ENCODE data around the gene CPA5.

DNA sequence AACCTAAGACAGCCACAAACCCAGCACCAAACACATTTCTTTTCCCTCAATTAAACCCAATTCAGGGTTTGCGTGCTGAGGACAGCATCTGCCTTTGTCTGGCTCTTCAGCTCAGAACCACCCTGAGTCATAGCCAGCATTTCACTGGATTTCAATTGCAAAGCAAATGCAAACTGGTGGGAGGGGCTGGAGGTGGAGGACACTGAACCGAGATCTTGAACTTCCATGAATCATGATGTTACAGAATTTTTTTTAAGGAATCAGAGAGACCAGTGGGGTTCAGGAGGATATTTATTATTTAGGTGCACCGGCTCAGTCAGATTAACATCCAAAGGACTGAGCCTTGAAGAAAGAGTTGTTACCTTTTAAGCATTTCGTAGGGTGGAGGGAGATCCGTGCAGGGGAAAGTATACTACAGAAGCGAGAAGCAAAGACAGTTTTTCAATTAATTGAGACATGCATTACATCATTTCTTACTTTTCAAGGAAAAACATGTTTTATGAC, 12.1 kb upstream of the TNPO3 start:
- PRO-cap, result no peak

DNA sequence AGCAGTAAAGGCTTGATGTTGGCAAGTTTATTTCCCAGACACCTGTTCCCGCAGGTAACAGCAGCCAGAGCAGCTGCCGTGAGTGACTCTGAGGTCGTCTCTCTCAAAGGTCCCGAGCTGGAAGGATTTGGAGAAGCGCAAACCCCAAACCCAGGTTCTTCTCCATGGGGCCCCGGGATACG, 490 bp upstream of the SMO start:
- PRO-cap, result no peak

- PRO-cap, result no peak
These were observed 40.3 kb downstream of the AHCYL2 start for GRCh38 chr7:129264977-129265741.

GRCh38 chr7:129367574-129368659, 66.3 kb upstream of the STRIP2 start:
- PRO-cap, result no peak

DNA sequence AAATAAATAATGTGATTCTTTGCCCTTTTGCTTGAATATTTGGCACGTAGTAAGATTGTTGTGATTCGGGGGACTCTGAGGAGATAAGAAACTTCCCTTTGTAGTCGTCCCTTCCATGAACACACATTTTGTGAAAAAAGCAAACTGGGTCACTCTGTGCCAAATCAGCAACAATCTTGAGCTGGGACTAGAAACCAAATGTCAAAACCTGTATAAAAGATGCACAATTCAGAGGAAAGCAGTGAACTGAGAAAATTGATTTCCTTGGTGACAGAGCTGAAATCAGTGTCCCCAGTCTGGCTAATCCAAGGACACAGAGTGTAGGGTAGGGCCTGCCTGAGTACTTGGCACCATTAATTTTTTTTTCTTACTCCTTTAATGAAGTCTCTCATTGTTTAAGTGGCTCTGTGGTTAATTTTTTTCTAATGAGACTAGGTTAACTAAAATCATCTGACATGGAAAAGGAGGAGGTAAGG, 59.2 kb upstream of the STRIP2 start:
- PRO-cap, result no peak

DNA sequence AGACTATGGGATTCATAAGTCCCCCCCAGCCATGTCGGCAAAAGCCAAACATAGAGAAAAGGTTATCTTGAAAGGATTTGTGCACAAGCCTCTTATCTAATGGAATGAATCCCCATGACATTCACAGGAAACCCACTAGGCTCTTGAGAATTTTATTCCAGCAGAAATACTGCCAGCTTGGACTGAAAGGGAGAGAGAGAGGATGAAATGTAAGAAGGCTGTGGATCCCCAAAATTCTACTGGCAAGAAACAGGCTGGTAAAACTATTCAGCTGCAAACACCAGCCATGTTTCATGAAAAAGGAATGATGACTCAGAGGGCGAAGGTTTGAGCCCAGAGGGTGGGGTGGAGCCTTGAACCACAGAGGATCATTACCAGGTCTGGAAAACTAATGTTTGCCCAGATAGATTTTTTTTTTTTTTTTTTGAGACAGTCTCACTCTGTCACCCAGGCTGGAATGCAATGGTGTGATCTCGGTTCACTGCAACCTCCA, 41.8 kb upstream of the NRF1 start:
- PRO-cap, result no peak

DNA sequence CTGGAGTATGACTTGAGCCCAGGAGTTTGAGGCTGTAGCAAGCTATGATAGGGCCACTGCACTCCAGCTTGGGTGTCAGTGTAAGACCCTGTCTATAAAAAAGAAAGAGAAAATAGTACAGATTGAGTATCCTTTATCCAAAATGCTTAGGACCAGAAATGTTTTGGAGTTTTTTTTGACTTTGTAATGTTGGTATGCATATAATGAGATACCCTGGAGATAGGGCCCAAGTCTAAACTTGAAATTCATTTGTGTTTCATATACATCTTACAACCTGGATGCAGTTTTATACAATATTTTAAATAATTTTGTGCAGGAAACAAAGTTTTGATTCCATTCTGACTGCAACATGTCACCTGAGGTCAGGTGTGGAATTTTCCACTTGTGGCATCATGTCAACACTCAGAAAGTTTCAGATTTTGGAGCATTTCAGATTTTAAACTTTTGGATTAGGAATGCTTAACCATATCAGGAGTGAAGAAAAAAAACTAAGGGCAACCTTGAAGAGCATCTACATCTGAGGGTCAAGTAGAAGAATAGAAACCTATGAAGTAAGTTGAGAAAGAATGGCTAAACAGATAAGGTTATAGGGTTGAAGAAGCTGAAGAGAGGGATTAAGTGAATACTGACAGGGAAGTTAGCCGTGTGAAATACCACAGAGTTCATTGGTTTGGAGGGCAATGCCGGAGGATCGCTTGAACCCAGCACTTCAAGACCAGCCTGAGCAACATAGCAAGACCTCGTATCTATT, 7.3 kb downstream of the NRF1 start:
- PRO-cap, result no peak

- PRO-cap, result no peak
These were observed 122.5 kb downstream of the UBE2H start for GRCh38 chr7:129829989-129830842.

DNA sequence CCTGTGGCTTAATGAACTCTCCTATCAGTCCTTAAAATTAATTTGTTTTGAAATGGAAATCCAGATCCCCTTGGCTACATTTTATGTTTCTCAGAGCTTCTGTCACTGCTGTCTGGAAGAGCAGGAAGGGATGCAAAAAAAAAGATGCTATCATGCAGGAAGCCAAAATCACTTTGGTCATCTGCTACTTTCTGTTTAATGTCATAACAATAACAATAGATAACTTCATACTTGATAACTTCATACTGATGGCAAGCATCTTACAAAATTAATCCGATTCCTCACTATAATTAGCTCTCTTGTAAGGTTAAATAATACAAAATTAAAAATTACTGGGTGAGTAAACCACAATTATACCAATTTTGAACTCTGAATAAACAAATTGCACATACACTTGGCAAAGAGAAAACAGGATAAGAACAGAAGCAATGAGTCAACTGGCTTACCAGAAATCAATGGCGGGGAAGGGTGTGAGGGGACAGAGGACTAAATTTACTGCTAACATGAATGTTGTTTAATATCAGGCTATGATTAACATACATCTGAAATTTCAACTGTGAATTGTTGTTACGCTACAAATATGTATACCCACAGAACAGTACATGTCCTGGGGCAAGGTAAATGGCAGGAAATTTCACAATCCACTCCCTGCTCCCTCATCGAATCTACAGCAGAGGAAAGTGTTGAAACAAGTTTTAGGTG, 99.3 kb downstream of the UBE2H start:
- PRO-cap, result unidirectional peak, plus-strand start at position 455 of the sequence

DNA sequence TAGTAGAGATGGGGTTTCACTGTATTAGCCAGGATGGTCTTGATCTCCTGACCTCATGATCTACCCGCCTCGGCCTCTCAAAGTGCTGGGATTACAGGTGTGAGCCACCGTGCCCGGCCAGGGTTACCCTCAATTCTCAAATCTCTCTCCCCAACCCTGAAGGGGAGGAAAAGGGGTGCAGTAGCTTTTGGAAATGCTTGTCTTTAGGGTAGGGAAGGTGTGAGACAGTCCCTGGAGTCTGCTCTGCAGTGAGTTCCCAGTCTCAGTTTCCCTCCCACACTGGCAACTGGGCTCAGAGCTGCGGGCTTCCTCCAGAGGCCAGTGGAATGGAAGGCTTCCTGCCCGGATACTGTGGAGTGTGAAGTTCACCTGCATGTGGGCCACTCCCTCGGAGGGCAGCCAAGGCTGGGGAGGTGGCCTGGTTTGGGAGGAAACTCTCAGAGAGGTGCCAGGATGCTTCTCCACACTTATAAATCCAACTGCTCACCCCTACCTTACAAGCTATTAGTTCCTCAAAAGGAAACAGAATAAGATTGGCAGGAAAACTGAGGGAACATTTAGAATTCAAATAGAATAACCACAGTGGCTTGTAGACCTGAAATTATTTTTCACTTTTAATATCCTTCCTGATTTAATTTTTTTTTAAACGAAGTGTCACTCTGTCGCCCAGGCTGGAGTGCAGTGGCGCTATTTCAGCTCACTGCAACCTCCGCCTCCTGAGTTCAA, 18.0 kb upstream of the UBE2H start:
- PRO-cap, result no peak

DNA sequence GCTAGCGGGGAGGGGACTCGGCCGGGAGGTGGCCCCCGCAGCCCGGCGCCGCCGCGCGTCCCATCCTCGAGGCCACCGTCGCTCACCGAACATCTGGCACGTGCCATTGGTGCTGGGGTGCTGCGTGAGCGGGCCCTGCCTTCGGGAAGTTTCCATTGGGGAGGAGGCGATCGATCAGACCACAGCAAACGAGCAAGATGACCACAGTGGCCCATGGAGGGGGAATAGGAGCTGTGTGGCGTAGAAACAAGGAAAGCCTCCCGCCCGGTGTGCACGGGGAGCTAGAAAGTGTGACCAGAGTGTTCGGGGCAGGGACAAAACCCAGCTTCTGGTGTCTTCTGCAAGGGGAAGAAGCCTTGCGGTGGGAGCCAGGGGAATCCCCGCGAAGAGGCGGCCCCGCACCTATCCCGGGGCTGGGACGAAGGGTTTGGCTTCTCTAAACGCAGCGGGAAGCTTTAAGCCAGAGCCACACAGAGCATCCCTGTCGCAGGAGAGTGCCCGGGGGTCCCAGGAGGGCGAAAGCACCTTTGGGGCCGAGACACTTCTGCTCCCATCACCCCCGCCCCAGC, 64.3 kb downstream of the TMEM209 start:
- PRO-cap, result no peak

- PRO-cap, result no peak
These were observed at the start of gene CPA5 for GRCh38 chr7:130344775-130344918. TSS of gene CPA5 (plus strand) at chr7:130344816.

DNA sequence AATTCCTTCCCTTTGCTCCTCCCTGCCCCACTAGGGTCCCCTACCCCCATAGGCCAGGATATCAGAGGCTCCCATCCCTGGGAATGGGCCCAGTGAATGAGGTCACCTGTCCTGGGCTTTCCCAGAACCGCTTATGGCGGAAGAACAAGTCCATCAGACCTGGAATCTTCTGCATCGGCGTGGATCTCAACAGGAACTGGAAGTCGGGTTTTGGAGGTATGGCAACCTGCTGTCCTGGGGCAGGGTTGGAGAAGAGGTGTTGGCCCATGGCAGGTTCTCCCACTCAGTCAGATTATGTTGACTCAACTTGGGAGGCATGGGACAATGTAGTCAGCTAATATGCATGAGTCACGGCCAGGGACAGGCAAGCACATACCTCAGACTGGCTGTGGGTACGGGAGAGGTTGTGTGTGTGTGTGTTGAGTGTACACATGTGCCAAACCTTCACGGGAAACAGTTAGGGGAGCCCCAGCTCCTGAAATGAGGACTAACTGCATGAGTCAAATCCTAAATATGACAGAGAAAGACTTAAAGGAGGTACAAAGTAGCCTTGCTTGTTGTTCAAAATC, 16.9 kb upstream of the CPA1 start:
- PRO-cap, result no peak

GRCh38 chr7:130486552-130487452, 5.1 kb upstream of the MEST start:
- PRO-cap, result no peak

GRCh38 chr7:130510021-130510700, 18.3 kb downstream of the MEST start:
- PRO-cap, result no peak

- PRO-cap, result no peak
These were observed 25.9 kb downstream of the MEST start for GRCh38 chr7:130517541-130518346.

DNA sequence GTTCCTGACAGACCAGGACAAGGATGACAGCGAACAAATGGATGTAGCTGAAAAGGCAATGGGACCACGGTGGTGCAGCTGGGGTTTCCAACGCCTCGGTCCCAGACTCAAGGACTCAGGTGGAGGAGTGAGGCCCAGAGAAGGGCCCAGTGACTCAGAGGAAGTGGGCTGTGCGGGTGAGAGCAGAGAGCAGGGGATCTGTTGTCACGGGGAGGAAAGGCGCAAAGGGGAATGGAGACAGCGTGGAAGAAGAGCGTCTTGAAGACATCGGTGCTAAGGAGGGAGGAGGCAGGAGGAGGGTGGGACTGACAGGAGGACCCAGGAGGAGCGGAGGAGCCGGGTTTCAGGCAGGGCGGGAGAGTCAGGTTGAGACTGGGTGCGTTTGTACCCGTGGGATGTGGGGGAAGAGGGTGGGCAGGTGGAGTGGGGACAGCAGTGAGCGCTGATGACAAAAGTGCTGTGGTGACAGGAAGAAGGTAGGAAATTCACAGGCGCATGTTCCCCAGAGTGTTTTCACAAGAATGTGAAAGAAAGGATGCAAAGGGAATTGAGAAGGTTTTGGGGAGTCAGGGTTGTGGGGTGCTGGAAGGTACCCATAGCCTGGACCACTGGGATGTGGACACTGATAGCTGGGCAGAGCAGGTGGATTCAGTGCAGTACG, 36.0 kb downstream of the MEST start:
- PRO-cap, result no peak

DNA sequence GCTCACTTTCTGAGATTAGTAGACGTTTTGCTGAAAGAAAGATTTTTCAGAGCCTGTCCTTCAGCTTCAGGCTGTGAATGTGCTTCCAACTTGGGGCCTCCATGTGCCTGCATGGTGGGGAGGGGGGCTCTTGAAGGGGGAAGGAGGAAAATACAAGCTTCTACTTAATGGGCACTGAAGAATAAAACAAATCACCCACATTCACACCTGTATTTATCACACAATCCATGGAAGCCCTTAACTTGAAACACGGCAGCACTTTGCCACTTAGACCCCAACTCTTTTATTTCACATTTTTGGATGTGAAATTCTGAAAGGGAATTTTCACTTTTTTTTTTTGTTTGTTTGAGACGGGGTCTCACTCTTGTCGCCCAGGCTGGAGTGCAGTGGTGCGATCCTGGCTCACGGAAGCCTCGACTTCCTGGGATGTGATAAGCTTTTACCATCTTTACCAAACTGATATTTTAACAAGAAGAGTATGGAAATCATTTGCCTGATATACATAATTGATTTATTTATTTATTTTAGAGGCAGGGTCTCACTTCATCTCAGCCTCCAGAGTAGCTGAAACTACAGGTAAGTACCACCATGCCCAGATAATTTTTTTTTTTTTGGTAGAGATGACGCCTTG, 180.5 kb upstream of the KLF14 start:
- PRO-cap, result no peak

- PRO-cap, result bidirectional peak, plus-strand start at chr7:130943838, minus-strand start at chr7:130943722
These were observed 209.6 kb upstream of the KLF14 start for GRCh38 chr7:130943214-130944420.

DNA sequence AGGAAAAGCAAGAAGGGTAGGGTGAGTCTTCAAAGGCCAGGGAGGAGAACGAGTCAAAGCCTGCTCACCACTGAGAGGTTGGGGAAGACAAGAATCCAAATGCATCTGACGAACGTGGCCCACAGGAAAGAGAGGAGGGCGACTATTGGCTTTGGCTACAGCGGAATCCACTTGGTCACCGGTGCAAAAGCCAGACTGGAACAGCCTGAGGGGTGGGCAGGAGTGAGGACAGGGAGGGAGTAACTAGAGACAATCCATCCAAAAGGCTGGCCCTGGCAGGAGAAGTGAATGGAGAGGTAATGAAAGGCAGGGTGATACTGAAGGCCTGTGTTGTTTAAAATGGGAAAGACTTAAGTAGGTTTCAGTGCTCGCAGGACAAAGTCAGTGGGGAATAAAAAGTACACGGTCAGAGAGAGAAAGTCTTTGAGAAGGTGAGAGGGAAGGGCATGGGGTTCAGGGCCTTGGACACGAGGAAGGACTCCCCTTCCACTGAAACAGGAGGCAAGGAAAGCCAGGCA, 216.9 kb upstream of the KLF14 start:
- PRO-cap, result no peak